Measurements from ENCODE around the gene SPECC1.

GRCh38 chr17:20008514-20009537 is at the start of gene SPECC1:
Gene SPECC1, plus strand, starts transcription at chr17:20009359.
- PRO-cap: unidirectional peak, plus-strand start at chr17:20008874; bidirectional peak, plus-strand start at chr17:20009367, minus-strand start at chr17:20009248
- RAMPAGE, long total RNA, 3 experiments: start-site peak on the plus strand in 3 of 3 experiments, at chr17:20009327-20009392 at its widest, 77 to 95 reads per replicate

- PRO-cap: bidirectional peak, plus-strand start at chr17:20092638, minus-strand start at chr17:20092588
- RAMPAGE, long total RNA, 3 experiments: no peak in any of the 3 experiments
Measured at GRCh38 chr17:20092395-20092847, 83.3 kb downstream of the SPECC1 start.

- PRO-cap: no peak
- RAMPAGE, long total RNA, 3 experiments: no peak in any of the 3 experiments
Measured at GRCh38 chr17:20263460-20264004, 203.8 kb downstream of the LGALS9B start.

DNA sequence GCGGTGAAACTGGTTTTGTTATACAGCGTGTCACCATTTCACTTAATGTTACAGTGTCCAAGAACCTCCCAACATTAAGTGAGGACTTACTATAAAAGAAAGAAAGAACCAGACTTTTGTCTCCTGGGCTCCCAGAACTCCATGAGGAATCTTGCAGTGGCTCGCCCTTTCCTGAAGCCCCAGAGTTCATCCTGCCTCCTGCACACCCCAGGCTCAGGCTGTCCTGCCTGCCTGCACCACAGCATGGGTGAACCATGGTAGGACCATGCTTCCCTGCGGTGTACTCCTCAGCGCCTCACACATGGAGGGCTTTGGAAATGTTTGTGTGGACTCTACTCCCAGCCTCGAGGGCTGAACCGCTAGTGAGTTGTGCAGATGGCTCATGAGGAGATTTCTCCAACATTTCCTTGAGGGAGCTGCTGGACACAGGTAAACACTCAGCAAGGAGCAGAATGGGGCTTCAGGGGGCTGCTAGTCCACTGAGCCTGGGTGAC is 186.1 kb downstream of the LGALS9B start:
- PRO-cap: no peak
- RAMPAGE, long total RNA, 3 experiments: no peak in any of the 3 experiments

GRCh38 chr17:20531106-20531389 is 48.5 kb upstream of the CDRT15L2 start:
- PRO-cap: no peak
- RAMPAGE, long total RNA, 3 experiments: no peak in any of the 3 experiments

DNA sequence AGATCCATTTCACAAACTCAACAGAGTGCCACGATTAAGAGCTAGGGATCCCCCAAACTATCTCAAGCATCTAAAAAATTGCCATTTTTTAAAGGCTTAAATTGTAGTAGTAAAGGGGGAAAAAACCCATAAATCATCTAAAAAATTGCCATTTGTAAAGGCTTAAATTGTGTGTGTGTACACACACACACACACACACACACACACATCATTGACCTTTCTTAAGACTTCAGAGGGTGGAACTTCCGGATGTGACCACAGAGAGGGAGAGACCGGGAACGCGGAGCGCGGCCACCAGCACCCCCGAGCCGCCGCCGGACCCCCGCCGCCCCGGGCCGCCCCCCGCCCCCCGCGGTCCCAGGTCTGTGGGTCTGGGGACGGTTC is 9.1 kb downstream of the CDRT15L2 start:
- PRO-cap: unidirectional peak, plus-strand start at position 258 of the sequence
- RAMPAGE, long total RNA, 3 experiments: no peak in any of the 3 experiments

DNA sequence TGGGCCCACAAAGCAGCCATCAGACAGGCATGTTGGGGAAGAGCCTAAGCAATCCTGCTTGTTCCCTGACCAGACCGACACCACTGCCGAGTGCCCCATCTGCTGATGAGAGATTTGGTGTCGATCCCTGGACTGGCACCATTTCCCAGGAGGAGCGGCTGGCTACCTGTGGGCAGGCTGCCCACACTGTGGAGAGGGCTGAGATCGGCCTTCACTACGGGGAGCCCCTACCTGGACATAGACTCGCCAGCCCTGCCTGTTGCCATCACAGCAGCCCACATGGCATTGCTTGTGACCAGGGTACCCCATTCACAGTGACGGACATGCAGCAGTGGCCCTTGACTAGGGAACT is 44.6 kb downstream of the USP22 start:
- PRO-cap: no peak
- RAMPAGE, long total RNA, 3 experiments: no peak in any of the 3 experiments

GRCh38 chr17:21001315-21002493 is 41.1 kb downstream of the USP22 start:
- PRO-cap: no peak
- RAMPAGE, long total RNA, 3 experiments: no peak in any of the 3 experiments

- PRO-cap: no peak
- RAMPAGE, long total RNA, 3 experiments: no peak in any of the 3 experiments
Measured at GRCh38 chr17:21002494-21002979, 40.3 kb downstream of the USP22 start.

DNA sequence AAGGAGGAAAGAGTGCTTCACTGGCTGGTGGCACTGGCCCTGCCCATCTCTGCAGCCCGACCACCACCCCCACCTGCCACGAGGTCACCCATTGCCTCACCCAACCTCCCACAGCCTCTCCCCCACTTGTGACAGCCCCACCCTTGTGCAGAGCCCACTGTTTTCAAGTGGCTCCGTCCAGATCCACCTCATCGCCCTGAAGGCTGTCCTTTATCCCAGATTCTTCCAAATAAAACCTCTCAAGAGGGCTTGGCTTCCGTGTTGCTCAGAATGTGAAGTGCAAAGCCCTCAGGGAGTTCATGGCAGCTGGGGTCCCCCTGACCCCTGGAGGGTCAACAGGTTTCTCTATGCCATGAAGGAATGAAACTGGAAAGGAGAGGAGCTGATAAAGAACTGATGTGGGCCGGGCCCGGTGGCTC is 39.6 kb downstream of the USP22 start:
- PRO-cap: no peak
- RAMPAGE, long total RNA, 3 experiments: no peak in any of the 3 experiments

DNA sequence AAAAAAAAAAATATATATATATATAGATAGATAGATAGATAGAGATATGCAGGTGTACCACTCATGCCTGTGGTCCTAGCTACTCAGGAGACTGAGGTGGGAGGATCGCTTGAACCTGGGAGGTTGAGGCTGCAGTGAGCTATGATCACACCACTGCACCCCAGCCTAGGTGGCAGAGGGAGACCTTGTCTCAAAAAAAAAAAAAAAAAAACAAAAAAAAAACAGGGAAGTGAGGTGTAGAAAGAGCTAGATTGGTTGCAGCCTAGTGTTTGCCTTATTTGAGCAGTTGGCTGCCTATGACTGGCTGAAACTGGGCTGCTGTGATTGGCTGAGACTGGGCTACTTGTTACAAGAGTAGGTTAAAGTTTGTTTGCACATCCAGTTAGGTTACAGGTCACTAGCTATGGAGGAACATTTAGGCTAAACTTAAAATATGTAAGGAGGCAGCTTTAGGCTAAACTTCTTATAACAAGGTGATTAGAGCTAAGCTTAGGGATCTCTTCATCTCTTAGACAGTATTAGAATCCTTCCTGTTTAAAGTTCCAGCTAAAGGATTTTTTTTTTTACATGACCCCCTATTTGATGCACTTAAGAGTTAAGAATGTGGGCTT is 5.7 kb downstream of the DHRS7B start:
- PRO-cap: no peak
- RAMPAGE, long total RNA, 3 experiments: no peak in any of the 3 experiments

GRCh38 chr17:21231867-21232496 is 18.0 kb upstream of the TMEM11 start:
- PRO-cap: no peak
- RAMPAGE, long total RNA, 3 experiments: no peak in any of the 3 experiments

DNA sequence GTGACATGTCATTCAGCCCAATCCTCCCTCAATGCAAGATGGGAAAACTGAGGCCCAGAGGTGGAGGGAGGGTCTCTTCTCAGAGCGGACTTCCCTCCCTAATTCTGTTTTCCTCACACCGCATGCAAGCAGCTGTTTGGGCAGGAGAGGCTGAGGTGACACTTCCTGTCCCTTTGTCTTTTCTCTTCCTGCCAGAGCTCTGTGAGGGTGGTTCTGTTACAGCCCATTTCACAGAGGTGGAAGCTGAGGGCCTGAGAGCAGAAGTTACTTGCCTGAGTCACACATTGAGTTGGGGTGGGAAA is 14.9 kb upstream of the NATD1 start:
- PRO-cap: no peak
- RAMPAGE, long total RNA, 3 experiments: no peak in any of the 3 experiments

- PRO-cap: no peak
- RAMPAGE, long total RNA, 3 experiments: no peak in any of the 3 experiments
Measured at GRCh38 chr17:21286823-21287746, 2.6 kb downstream of the MAP2K3 start.

GRCh38 chr17:21305474-21306199 is 21.1 kb downstream of the MAP2K3 start:
- PRO-cap: no peak
- RAMPAGE, long total RNA, 3 experiments: no peak in any of the 3 experiments

DNA sequence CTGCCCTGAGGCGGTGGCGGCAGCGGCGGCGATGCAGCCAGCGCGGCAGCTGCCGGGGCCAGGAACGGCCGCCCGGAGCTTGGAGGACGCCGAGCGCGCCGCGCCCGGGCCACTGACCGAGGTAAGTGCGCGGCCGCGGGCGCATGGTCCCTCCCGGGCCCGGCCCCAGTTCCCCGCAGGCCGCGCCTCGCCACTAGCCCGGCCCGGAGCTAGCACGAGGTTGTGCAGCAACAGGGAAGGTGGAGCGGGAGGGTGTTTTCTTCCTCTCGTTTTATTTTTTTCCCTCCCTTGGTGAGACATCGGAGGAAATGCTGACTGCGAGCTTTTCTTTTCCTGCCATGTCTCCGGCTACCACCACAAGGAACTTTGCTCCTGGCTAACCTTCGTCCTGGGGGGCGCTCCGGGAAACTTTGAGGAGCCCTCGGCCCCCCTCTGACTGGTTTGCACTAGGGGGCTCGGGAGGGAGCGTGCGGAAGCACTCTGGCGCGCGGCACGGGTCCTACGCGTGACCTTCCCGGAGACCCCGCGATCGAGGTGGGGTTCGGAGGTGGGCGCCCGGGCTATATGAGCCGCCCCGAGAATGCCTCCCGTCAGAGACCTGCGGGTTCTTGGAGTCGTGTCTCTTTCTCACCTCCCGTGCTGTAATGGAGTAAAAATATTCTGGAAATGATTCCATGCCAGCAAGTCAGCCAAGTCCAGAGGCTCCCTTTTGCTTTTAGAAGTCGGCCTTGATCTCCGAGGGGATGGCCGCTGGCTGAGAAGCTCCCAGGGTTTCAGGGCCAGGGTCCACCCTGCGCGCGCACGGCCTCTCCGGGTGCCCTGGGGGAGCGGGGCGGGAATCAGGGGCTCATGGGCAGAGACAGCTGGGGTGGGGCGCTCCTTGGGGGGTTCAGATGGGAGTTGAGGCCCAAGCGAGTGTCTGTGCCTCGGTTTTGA is 904 bp downstream of the KCNJ12 start:
- PRO-cap: bidirectional peak, plus-strand start at position 324 of the sequence, minus-strand start at position 114 of the sequence
- RAMPAGE, long total RNA, 3 experiments: no peak in any of the 3 experiments

DNA sequence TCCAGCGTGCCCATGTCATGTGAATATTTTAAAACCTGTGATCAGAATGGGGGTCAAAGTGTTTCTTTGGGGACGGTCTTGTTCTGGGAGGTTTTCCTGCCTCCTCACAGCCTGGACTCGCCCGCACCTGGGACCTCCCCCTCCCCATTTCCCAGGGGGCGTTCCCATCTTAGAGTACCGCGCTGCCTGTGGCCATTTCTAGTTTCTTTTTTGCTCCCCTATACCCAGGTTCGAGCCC is 1.5 kb downstream of the KCNJ12 start:
- PRO-cap: no peak
- RAMPAGE, long total RNA, 3 experiments: no peak in any of the 3 experiments

GRCh38 chr17:22521275-22521738 is 829.0 kb downstream of the KCNJ18 start:
- PRO-cap: no peak
- RAMPAGE, long total RNA, 3 experiments: no peak in any of the 3 experiments

GRCh38 chr17:27457135-27457662 is 951 bp downstream of the KSR1 start:
- PRO-cap: no peak
- RAMPAGE, long total RNA, 3 experiments: no peak in any of the 3 experiments

- PRO-cap: no peak
- RAMPAGE, long total RNA, 3 experiments: no peak in any of the 3 experiments
Measured at GRCh38 chr17:27571604-27572294, 59.2 kb upstream of the LGALS9 start.